Neural progenitor cell (in vitro differentiated cells): ENCODE measurements around a stretch of chr5.

DNA sequence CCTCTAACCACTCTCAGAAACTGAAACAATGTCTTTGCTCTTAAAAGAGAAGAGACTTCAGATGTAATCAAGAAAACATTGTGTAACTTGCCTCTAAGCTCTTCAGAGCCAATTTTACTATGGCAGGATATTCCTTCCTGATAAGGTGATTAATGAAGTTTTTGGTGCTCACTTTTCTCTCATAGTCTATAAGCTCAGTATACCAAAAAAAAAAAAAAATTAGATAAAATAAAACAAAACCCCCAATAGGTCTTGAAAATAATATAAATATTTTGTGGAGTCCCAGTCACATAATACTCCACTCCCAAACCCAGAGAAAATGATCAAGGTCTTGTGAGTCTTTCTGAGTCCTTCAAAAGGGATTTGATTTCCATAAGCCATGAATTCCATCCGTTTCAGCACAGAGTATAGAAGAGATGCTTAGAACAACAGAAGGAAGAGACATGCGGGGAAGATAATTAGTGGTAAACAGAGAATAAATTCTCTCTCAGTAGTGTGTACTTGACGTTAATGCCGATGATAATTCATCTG lies 325.5 kb downstream of the NDUFS4 start:
- RAMPAGE, long total RNA: no peak

DNA sequence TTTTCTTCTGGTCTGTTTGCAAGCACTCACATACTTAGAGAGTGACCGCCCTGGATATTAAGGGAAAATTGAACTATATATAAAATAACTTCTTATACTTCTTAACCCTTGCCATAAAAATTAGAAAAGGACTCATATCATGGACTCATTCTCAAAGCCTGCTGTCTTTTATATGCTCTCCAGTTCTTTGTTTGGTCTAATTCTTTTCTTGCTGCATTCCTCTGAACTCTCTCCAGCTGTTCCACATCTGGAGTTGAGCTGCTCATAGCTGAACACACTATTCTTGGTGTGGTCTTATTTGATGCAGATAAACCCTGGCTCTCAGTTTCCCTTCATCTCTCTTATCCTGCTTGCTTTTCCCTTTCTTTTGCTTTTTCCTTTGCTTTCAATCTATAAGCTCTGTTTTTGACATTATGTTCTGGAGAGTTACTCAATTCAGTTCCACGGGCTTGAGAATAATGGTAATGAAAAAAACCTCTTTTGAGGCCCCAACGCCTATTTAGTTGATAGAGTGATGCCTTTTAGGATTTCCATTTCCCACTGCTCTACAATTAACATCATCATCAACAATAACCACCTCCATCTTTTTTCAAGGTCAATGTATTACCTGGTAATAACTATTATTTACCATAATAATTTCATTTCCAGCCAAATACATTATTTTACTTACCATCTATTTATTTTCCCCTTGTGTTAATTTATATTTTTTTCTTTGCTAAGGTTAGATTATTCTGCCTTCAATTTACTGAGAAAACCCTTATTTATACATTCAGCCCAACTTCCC lies 326.2 kb downstream of the ARL15 start:
- RAMPAGE, long total RNA: no peak

GRCh38 chr5:54094830-54095704 lies 215.3 kb downstream of the ARL15 start:
- RAMPAGE, long total RNA: no peak

DNA sequence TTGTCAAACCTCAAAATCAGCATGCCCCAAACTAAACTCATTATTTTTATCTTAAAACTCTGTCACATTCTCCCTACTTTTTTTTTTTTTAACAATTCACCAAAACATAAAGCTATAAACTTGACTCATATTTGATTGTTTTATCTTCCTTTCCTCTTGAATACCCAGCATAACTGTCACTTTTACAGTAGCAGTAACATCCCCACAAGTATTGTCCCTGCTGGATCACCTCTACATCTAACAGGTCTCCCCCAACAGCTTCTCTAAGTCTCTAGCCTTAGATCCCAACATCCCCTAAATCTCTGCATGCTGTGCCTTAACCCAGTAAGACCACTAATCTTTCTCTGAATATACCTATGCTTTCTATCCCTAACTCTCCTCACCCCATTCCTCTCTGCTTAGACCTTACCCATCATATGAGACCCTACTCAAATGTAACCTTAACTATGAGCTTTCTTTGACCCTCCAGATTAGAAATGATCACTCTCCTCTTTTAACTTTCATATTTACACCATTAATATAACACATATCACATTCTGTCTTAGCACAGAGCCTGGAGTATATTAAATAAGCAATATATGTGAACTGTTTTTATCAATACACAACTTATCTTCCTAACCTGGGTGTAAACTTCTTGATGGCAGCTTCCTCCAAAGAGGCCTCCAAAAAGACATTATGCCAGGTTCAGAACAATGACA lies 141.9 kb downstream of the ARL15 start:
- RAMPAGE, long total RNA: no peak

DNA sequence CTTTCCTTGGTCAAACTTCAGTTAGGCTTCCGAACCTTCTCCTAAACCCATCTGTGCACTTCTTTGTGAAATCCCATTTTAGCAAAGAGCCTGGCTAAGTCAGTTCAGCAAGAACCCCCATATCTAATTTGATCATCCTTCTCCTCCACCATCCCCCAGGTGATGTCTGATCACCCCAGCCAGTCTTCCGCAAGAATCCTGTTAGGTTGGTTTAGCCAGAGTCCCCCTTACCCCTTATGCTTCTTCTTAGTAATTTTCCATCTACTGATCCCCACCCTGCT lies 109.1 kb downstream of the ARL15 start:
- RAMPAGE, long total RNA: no peak

GRCh38 chr5:54311790-54312137 lies 1.4 kb upstream of the ARL15 start:
- RAMPAGE, long total RNA: no peak

DNA sequence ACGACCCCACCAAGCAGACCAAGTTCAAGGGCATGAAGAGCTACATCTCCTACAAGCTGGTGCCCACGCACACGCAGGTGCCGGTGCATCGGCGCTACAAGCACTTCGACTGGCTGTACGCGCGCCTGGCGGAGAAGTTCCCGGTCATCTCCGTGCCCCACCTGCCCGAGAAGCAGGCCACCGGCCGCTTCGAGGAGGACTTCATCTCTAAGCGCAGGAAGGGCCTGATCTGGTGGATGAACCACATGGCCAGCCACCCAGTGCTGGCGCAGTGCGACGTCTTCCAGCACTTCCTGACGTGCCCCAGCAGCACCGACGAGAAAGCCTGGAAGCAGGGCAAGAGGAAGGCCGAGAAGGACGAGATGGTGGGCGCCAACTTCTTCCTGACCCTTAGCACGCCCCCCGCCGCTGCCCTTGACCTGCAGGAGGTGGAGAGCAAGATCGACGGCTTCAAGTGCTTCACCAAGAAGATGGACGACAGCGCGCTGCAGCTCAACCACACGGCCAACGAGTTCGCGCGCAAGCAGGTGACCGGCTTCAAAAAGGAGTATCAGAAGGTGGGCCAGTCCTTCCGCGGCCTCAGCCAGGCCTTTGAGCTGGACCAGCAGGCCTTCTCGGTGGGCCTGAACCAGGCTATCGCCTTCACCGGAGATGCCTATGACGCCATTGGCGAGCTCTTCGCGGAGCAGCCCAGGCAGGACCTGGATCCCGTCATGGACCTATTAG lies 1.4 kb downstream of the SNX18 start:
- RAMPAGE, long total RNA: no peak

DNA sequence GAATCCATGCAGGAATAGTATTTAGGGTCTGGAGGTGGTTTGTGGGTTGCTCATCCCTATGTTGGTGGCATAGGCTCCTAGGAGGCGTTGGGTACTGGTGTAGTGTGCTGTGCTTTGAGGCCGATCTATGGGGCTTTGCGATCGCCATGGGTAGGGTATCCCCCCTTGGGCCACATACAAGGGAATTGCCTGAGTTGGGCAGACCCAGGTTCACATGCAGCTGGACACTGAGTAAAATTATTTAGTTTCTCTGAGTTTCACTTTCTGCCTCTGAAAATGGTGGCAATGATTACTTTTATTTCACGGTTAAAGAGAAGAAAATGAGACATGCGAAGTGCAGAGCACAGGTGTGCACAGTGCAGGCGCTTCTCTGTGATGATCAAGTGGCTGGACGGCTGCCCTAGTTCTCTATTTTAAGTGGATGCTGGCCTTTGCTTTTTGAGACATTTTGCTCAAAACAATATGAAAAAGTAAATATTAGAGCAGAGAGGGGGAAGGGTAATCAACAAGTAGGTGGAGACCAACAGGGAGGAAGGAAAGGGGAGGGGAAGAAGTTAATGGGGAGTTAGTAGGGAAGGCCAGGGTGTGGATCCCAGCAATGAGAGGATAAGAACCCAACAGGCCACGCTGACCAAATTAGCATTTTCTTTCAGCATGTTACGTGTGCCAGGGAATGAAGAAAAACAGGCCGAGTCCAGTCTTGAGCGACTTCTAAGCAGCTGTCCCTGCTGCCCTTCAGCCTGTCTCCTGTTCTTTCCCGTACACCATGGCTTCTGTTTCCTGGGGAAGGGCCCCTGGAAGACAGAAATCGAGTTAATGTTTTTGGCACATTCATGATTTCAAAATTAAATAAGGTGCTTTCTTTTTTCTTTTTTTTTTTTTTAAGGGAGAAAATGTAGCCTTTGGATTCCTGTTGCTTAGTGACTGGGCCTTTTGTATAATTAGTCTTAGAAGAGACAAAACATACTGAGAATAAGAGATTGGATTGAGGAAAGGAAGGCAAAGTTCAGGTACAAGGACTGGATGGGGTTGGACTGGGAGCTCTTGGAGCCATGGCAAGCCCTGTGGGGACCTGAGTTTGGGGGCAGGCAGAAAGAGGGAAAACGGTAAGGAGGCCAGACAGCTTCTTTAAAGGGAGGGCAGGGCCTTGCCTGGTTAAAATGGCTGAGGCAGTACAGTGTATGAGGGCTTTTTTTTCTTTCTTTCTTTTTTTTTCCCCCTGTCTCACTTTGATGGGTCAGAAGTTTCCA lies 16.2 kb downstream of the SNX18 start:
- RAMPAGE, long total RNA: no peak

DNA sequence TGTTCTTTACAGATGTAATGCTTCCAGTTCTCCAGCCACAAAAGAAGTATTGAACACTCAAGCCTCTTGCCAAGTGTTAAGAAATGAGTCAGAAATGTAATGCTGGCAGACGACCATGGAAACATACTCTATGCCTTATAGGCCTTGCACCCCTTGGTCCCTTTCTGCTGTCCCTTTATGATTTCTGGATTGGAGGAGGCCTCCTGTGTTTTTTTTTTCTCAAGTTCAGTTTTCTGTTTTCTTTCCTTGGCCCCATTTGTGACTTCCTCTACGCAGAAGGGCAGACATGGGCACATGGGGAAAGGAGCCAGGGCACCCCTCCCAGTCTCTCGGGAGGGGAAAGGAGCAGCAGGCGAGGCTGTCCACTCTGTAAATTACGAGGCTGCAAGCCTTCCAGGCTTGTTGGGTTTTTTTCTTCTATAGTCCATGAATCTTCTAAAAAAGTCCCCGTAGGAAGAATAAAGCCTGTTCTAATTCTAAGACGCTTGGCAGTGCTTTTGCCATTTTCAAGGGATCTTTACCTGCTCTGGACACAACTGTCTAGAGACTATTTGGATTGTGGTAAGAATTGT lies 53.4 kb downstream of the SNX18 start:
- RAMPAGE, long total RNA: no peak

- RAMPAGE, long total RNA: no peak
These were observed 110.5 kb downstream of the SNX18 start for GRCh38 chr5:54627936-54628605.

DNA sequence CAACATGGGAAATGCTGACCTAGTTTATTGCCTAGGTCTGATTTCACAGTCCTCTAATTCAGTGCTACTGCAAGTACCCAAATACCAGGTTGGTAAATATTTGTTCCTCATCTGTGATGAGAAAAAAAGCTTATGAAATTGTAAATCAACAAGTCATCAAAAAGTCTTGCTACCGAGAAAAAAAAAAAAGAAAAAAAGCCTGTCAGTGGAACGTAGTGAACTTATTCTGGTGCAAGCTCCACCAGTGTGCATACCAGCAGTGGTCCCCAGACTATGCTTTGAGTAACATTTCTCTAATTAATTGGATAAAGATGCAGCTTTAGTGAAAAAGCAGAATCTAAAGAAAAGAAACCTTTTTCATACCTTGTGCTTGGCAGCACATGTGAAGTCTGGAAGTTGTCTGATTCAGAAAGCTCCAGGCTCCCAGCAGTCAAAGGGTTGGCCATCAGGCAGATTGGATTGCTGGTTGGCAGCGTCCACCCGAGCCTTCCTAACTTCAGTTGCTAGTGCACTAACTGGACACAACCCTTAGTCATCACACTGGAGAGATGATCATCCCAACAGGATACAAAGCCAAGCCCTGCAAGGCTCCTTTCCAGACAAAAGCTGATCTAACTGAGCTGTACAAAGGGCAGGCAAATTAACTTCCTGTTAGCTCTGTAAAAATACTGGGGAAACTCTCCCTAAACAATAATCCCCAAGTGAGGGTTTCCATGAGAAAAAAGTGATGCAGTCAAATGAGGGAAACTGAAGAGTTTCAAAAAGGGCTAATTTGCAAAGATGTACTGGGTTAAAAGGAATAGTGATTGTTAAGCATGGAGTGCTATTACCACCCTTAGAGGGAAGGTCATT lies 185.5 kb downstream of the SNX18 start:
- RAMPAGE, long total RNA: no peak

GRCh38 chr5:54883314-54884021 lies 101.9 kb downstream of the ESM1 start:
- RAMPAGE, long total RNA: no peak

GRCh38 chr5:55308209-55308965 lies 598 bp downstream of the MTREX start:
- RAMPAGE, long total RNA: no peak

GRCh38 chr5:55391633-55392127 lies 83.9 kb downstream of the MTREX start:
- RAMPAGE, long total RNA: no peak

GRCh38 chr5:55421092-55421703 lies 113.4 kb downstream of the MTREX start:
- RAMPAGE, long total RNA: no peak

DNA sequence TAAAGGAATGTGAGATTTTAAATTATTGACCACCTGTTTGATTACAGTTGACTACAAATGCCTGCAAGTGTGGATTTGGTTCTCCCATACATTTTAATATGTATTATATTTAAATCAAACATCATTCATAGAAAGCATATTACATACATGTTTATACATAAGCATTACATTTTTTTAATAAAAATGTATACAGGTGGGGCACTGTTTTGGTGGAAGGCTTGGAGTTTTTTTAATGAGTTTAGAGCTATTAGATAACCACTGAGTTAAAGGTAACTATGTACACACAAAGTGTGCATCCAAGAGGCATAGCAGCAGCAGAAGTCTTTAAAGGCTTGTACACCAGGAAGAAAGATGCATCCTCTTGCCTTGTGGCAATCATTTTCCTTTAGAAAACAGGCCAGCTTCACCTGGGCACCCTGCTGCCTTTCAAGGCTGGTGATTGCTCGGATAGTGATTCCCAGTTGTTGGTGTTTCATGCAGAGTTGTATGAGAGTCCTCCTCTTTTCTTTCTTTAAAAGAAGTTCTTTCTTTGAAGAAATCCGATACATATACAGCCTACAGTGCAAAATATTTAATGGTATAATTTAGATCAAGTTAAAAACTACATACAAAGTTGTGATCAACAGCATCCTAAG lies 109.9 kb downstream of the PLPP1 start:
- RAMPAGE, long total RNA: no peak

DNA sequence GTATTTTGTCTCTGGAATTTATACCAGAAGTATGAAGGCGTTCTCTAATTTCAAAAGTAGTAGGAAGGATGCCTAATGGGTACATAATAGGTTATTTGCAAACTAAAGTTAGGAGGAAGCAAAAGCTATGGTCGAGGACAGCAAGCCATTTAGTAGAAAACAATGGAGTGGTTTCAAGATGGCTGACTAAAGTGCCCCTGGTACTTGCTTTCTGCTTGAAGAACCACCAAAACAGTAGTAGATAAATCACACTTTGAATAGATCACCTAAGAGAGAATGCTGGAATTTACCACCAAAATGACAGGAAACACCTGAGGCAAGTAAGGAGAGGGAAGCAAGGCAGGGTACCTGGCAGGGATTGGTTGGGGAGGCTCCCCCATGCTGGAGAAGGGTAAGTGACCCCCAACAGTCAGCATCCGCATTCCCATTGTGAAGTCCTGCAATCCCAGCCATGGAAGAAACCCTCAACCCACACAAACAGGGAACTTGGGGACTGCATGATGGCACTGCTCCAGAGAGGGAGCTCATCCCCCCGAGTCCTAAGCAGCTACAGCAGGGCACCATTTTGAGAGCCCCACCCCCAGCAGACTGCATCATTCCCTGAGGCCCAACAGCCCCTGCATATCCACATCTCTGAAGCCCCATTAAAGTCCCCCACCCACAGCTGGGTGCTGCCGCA lies 105.5 kb downstream of the PLPP1 start:
- RAMPAGE, long total RNA: no peak

- RAMPAGE, long total RNA: no peak
These were observed 94.7 kb downstream of the PLPP1 start for GRCh38 chr5:55440042-55440407.

DNA sequence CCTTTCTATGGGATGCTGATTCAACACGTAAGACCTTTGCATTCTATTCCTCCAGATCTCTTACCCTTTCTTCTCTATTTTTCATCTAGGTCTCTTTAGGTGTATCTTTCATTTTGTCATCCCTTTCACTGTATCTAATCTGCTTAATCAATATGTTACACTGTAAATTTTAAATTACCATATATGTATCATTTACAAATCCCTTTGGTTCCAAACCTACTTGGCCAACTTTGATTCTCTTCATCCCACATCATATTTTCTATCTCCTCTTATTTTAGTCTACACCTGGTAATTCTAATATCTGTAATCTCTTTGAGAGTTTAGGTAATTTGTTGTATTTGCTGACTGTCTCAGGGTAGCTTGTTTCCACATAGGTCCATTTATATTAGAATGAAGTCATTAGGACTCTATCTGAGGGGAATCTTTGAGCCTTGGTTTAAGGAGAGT lies 88.5 kb downstream of the PLPP1 start:
- RAMPAGE, long total RNA: no peak

GRCh38 chr5:55533551-55533964 lies 1.2 kb downstream of the PLPP1 start:
- RAMPAGE, long total RNA: no peak